Mesenchymal stem cell of the bone marrow (primary cell): ENCODE measurements around the genes PCDHA13, PCDHB1, PCDHB13, PCDHGB3, PCDHGA7, PCDHGB7 and PCDHGA12.

DNA sequence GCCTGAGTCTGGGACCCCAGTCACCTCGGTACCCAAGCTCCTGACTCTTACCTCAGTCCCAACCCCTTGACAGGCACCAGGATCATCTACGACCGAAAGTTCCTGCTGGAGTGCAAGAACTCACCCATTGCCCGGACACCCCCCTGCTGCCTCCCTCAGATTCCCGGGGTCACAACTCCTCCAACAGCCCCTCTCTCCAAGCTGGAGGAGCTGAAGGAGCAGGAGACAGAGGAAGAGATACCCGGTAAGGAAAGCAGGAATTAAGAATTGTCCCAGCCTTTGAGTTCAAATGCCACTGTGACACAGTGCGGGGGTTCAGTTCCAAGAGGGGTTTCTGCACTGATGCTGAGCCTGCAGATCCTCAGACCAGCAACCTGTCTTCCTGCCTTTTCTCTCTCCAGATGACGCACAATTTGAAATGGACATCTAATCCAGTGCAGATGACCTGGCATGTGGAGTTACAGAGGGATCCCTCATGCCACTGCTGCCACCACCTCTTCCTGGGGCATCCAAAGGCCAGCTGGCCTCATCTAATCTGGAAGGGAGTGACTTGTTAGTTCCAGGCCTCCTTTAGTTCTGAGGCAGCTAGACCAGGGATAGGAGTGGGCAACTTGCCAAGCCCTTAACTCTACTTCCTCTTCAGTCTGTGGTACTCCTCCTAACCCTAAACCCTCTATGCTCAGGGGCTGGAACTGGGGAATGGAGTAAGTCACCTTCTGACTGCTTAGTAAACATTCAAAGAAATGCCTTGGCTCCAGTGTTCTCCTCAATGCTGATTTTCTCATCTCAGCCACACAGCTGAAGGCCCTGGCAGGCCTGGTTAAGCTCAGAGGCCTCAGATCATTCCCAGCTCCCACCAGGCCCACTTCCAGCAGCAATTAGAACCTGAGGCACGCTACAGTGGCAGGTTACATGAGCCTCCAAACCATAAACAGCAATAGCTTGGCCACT is 1.6 kb downstream of the EIF4EBP3 start:
- CAGE, long polyA plus RNA, result no peak

GRCh38 chr5:140564922-140565187 is 227 bp downstream of the SLC35A4 start:
- CAGE, long polyA plus RNA, result no peak

GRCh38 chr5:140674592-140675242 is 1.3 kb upstream of the DND1 start:
- CAGE, long polyA plus RNA, result no peak

DNA sequence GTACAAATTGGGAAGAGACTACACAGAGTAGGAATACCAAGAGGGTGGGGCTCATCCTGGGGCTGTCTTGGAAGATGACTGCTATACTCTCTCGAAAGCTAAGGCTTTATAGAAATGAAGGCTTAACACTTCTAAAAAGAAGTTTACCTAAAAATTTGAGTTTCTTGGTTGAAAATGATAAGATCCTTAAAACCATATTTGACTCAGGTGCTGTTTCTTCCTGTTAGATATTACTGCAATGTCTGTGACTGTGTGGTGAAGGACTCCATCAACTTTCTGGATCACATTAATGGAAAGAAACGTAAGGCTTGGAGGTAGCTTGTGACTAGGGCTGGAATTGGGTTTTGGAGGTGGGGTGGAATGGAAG is 3.4 kb downstream of the ZMAT2 start:
- CAGE, long polyA plus RNA, result no peak

DNA sequence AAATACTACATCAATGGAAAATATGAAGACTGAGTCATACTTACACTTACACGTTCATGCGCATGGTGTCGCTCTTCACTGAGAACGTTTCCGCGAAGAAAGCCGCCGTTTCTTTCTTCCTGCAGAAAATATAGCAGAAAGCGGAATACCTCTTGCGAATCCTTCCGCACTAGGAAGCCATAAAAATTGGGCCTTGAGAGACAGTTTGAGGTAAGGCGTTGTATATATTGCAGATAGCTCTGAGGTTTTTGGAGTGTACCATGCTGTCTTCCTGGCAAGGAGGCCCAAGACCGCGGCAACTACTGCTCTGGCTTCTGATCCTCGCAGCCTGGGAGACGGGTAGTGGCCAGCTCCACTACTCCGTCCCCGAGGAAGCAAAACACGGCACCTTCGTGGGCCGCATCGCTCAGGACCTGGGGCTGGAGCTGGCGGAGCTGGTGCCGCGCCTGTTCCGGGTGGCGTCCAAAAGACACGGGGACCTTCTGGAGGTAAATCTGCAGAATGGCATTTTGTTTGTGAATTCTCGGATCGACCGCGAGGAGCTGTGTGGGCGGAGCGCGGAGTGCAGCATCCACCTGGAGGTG is at the start of gene PCDHA13:
PCDHA13 (plus strand) TSS at position 116 of the 584 bp plus-strand sequence.
- CAGE, long polyA plus RNA, result no peak

DNA sequence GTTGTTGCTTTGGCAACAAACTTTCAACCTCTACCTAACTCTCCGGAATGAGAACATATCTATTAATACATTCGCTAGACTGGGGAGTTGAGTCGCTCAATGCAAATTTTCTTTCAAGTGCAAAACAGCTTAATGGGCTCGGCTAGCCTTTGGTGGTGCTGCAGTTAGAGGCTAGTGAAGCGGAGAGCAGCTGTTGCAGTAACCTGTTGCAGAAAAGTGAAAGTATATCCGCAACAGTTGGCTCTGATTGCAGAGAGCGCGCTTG is at the start of gene PCDHB1:
PCDHB1 (plus strand) TSS at position 178 of the 265 bp plus-strand sequence.
- CAGE, long polyA plus RNA, result no peak

- CAGE, long polyA plus RNA, result no peak
Measured at GRCh38 chr5:141213871-141214187, at the start of gene PCDHB13. PCDHB13 (plus strand) TSS chr5:141213919.

- CAGE, long polyA plus RNA, result no peak
Measured at GRCh38 chr5:141369939-141370361, at the start of gene PCDHGB3. PCDHGB3 (plus strand) TSS chr5:141370242.

- CAGE, long polyA plus RNA, result no peak
Measured at GRCh38 chr5:141370465-141370664, 323 bp downstream of the PCDHGB3 start.

- CAGE, long polyA plus RNA, result no peak
Measured at GRCh38 chr5:141374045-141374410, 337 bp downstream of the PCDHGA6 start.

- CAGE, long polyA plus RNA, result no peak
Measured at GRCh38 chr5:141382533-141383315, at the start of gene PCDHGA7. PCDHGA7 (plus strand) TSS chr5:141382742.

DNA sequence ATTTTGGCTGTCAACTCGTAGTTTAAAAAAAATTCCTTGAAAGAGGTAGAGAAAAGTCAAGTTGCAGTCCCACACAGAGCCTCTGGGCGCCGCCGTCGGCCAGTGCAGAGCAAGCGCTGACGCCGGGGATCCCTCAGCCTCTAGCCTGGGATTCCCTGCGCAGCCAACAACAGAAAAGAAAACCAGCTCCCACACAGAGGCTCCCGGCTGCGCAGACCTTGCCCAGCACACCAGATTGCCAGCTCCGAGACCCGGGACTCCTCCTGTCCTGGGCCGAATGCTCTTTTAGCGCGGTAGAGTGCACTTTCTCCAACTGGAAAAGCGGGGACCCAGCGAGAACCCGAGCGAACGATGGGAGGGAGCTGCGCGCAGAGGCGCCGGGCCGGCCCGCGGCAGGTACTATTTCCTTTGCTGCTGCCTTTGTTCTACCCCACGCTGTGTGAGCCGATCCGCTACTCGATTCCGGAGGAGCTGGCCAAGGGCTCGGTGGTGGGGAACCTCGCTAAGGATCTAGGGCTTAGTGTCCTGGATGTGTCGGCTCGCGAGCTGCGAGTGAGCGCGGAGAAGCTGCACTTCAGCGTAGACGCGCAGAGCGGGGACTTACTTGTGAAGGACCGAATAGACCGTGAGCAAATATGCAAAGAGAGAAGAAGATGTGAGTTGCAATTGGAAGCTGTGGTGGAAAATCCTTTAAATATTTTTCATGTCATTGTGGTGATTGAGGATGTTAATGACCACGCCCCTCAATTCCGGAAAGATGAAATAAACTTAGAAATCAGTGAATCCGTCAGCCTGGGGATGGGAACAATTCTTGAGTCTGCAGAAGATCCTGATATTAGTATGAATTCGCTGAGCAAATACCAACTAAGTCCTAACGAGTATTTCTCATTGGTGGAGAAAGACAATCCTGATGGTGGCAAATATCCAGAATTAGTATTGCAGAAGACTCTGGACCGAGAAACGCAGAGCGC is at the start of gene PCDHGB7:
PCDHGB7 (plus strand) TSS at position 169 of the 971 bp plus-strand sequence.
- CAGE, long polyA plus RNA, result no peak

- CAGE, long polyA plus RNA, result no peak
Measured at GRCh38 chr5:141430377-141431114, at the start of gene PCDHGA12. PCDHGA12 (plus strand) TSS chr5:141430507.

- CAGE, long polyA plus RNA, result no peak
Measured at GRCh38 chr5:141531714-141532369, 43.0 kb downstream of the PCDHGC5 start.

GRCh38 chr5:141640334-141641046 is 3.7 kb downstream of the RELL2 start:
- CAGE, long polyA plus RNA, result no peak

GRCh38 chr5:141822038-141822735 is 56.0 kb downstream of the PCDH1 start:
- CAGE, long polyA plus RNA, result no peak

DNA sequence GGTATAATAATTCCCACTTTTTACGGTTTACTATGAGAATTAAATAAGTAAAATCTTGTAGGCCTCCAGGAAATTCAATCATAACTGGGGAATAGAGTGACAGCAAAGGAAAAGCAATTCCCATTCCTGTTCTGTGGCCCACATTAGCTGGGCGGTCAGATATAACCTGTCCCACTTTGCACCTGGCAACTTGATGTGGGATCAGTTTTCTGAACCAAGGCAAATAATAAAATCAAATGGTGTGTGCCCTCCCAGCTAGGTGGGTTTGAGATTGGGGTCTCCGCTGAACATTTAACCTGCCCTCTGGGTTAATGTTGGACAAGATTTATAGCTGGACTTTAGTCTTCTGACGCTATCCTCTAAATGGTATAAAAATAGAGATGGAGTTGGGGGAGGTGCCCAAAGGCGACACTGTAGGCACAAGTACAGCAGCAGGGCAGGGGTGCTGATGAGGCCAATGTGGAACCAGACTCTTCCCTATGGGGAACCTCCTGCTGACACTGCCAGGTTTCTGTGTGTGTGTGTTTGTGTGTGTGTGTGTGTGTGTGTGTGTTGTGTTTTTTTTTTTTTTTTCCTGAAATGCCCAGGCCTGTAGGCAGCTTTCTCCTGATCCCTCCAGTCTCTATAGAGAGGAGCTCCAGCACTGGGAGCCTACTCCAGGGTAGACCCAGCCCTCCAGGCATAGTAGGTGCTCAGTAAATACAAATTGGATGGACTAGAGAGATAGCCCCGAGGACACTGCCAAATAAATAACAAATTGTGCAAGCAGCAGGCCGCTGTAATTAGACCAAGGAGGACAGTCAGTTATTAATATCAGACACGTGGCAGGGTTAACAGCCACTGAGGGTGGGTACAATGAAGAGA is 37.9 kb downstream of the PCDH1 start:
- CAGE, long polyA plus RNA, result no peak

GRCh38 chr5:141858002-141858502 is 20.2 kb downstream of the PCDH1 start:
- CAGE, long polyA plus RNA, result no peak

- CAGE, long polyA plus RNA, result no peak
Measured at GRCh38 chr5:141863601-141864158, 14.5 kb downstream of the PCDH1 start.

- CAGE, long polyA plus RNA, result no peak
Measured at GRCh38 chr5:141970042-141971018, 1.4 kb downstream of the RNF14 start.